ENCODE results near the gene BEGAIN.

DNA sequence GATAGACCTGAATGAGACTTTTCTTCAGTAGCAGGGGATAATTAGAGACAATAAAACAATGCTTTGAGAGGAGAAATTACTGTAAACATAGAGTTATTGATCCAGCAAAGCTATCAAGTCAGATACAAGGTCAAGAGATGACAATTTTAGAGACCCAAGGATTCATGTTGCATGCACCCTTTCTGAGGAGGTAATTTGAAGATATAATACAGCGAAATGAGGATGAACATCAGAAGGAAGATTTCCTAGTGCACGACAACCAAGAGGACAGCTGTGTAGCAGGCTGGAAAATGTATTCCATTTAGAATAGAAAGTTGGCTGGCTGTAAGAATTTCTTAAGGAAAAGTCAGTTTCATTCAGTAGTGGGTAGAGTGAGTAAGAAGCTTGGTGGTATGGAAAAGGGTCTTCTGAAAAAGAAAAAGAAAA is 27.8 kb downstream of the YY1 start:
- RRBS = no CpG with 5 or more reads among the region's 2 CpGs

- RRBS = 86% methylated on average over 3 of the region's 20 CpGs
These were observed 28.8 kb downstream of the BEGAIN start for GRCh38 chr14:100558130-100559020.

DNA sequence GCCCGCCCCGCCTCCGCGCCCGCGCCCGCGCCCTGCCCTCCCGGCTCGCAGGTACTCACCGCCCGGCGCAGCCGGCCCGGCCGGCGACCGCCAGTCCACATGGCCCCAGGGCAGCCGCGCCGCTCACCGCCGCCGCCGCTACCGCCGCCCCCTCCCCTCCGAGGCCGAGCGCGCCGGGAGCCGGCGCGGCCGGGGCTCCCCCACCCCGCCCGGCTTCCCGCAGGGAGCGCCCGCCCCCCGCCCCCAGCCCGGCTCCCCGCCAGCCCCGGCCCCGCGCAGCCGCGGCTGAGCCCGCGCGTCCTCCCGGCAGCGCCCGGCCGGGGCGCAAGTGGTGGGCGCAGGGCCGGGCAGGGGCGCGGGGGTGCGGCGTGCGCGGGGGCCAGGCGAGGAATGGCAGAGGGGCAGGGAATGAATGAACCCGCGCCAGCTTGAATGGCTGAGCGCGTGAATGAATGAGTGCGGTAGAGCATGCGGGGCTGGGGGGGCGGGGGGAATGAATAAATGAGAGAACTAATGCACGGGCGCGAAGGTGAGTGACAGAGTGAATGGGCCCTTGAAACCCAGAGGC is at the start of gene BEGAIN:
TSS of gene BEGAIN (minus strand) at position 228 of the 568 bp plus-strand sequence.
- RRBS = 4% methylated on average over 23 of the region's 76 CpGs

- RRBS = 46% methylated on average over 18 of the region's 30 CpGs
These were observed 67.5 kb upstream of the BEGAIN start for GRCh38 chr14:100654682-100655053.

DNA sequence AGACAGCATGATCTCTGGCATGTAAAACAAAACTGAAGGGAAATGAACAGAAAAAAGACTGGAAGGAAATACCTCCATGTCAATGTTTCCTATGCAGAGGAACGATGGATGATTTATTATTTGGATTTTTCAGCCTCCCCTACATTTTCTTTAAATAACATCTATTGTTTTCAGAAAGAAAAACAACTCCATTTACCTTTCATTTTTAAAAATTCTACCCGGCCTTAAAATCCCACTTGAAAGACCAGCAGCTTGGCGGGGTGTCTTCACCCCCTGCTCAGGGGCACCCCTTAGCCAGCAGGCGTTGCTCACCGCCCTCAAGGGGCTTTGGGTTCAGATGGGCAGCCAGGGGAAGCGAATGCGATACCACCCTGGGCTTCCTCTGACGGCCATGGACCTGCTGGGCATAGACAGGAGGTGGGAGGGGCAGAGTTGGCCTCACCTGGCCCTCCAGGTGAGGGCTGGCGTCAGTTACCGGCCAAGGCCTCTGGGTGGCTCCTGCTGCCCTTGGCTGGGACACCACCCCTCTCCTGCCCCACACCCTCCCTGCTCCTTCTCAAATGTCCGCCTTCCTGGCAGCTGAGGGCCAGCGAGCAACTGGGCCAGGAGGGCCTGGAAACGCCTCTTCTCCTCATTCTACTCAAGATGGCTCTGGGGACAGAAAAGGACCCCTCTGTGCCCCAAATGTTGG is 18.5 kb upstream of the DLK1 start:
- RRBS = no CpG with 5 or more reads among the region's 13 CpGs

- RRBS = no CpG with 5 or more reads among the region's 27 CpGs
These were observed 71.5 kb downstream of the RTL1 start for GRCh38 chr14:100831692-100832730.

GRCh38 chr14:100847695-100848273 is 55.7 kb downstream of the RTL1 start:
- RRBS = no CpG with 5 or more reads among the region's 10 CpGs

- RRBS = no CpG with 5 or more reads among the region's 9 CpGs
These were observed 397.4 kb upstream of the PPP2R5C start for GRCh38 chr14:101364095-101364514.

DNA sequence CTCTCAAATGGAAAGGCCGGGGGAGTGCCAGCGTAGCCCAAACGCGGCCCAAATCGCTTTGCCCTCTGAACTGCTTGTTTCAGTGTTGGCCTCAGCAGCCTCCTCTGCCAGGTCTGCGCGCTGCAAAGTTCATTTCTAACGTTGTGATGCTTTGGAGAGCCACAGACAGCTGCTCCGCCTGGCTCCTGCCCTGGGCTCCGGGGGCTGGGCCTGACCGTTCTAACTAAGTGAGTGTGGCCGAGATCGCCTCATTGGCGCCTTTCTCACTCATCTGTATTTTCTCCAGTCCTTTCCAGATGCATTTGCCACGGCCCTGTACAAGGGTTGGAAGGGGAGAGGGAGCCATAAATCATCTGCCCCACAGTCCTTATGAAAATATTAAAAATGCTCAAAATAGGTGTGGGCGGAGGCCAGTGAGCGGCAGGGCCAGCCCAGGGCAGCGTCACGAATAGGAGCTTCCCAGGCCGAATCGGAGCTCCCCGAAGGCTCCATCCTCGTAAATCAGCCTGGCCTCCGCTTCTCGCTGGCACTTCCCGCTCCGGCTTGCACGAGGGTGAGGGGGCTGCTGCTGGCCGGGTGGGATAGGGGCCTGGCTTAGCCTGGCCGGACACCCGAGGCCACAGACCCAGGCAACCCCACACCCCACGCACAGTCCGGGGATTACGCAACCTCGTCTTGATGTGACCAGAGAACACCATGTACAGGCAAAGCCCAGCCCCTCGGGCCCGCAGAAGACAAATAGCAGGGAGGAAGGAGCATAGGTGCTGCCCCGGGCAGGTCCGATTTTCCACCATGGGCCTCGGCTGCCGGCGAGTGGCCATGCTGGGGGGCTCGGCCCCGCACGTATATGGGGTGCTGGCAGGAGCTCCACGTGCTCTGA is 396.8 kb upstream of the PPP2R5C start:
- RRBS = 19% methylated on average over 7 of the region's 46 CpGs

DNA sequence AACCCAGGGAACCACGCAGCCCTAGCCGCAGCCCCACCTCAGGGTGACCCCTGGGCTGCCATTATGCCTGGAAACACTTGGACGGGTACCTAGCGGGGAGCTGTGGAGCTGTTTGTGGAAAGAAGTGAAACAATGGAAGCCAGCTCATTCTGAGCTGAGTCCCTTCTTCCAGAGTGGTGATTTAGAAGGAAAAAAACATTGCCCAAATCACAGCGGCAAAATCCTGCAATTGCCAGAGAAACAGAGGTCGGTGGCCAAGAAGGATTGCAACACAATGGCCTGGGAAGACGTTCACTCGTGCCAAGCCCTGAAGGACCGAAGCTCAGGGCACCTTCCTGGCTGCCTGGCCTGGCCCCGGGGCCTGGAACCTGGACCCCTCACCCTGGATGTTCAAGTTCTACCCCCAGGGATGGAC is 240.6 kb upstream of the PPP2R5C start:
- RRBS = 36% methylated on average over 1 of the region's 10 CpGs

GRCh38 chr14:101715226-101715996 is 46.1 kb upstream of the PPP2R5C start:
- RRBS = no CpG with 5 or more reads among the region's 13 CpGs

GRCh38 chr14:101810664-101811250 is 49.2 kb downstream of the PPP2R5C start:
- RRBS = no CpG with 5 or more reads among the region's 2 CpGs

DNA sequence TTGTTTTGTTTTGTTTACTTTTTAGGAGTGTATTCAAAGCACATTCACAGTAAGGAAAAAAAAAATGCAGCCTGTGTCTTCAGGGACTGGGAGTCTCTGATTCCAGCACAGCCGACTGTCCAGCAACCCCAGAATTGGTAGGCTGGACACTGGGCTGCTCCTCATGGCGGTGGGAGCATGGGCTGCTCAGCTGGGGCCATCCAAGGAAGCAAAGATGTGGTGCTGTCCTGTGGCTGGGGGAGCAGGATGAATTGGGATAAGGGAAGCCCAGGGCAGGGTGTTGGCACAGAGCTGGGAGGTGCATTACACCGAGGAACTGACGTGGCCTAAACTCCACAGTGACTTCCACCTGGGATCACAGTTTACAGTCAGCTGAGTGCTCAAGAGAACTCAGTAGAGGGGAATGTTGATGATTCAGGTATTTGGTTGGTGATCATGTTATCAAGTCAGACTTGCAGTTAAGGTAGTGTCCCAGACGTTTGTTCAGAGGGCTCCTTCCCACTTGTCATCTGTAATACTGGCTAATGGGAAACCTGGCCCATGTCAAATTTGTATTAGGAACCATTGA is 73.6 kb downstream of the PPP2R5C start:
- RRBS = no CpG with 5 or more reads among the region's 5 CpGs

- RRBS = 73% methylated on average over 4 of the region's 13 CpGs
These were observed 84.0 kb downstream of the PPP2R5C start for GRCh38 chr14:101845329-101846160.

GRCh38 chr14:101961148-101961482 is 3.3 kb upstream of the DYNC1H1 start:
- RRBS = no CpG with 5 or more reads among the region's 10 CpGs

DNA sequence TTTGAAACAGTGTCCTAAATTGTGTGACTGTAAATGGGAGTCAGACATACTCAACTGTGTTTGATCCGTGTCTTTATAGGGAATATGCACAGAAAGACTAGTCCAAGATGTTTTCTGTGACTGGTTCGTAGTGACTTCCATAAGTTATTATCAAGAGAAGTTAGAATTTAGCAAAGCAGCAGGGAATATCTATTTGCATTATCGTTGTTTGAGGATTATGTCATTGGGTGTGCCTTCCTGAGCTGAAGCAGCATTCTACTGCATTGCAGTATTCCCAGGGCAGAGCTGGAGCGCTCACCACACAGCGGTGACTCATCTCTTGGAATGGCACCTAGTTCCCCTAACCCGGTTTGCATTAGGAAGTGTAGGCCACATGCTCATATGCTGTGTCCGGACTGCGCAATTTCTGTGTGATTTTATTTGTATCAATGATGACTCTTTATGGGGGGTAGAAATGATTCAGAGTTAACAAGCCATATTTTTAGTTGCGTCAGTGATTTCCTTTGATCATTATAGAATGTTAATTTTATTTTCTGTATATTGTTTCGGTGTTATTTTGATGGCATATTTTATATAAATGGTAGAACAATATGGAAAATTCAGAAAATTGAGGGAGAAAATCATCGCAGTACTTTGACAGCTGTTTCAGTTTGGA is 8.0 kb downstream of the DYNC1H1 start:
- RRBS = 14% methylated on average over 1 of the region's 11 CpGs

GRCh38 chr14:101989871-101990332 is 25.5 kb downstream of the DYNC1H1 start:
- RRBS = no CpG with 5 or more reads among the region's 11 CpGs

- RRBS = no CpG with 5 or more reads among the region's 6 CpGs
These were observed 29.7 kb downstream of the DYNC1H1 start for GRCh38 chr14:101994057-101994552.

DNA sequence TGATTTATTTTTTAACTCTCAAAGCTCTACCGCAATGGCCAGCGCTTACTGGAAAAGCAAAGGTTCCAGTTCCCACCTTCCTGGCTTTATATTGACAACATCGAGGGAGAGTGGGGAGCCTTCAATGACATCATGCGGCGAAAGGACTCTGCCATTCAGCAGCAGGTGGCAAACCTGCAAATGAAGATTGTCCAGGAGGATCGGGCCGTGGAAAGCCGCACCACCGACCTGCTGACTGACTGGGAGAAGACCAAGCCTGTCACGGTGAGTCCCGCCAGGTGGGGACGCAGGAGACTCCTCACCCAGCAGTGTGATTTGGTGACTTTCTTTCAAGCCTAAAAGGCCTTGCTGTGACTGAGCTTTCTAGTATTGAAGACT is 32.6 kb downstream of the DYNC1H1 start:
- RRBS = no CpG with 5 or more reads among the region's 12 CpGs

DNA sequence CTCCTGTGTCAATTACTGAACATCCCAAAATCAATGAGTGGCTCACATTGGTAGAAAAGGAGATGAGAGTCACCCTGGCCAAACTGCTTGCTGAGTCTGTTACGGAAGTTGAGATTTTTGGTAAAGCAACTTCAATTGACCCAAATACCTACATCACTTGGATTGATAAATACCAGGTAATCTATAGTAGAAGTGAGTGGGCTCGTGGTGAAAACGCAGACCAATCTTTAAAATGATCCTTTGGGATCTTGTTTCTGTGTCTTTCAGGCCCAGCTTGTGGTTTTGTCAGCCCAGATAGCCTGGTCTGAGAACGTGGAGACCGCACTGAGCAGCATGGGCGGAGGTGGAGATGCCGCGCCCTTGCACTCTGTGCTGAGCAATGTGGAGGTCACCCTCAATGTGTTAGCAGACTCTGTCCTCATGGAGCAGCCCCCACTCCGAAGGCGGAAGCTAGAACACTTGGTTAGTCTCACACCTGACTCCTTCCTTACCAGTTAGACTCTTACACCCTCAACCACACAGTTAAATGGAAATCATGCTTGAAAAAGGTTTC is 40.5 kb downstream of the DYNC1H1 start:
- RRBS = no CpG with 5 or more reads among the region's 10 CpGs

Data from foreskin fibroblast (primary cell).